ENCODE measurements around a stretch of chr10.

DNA sequence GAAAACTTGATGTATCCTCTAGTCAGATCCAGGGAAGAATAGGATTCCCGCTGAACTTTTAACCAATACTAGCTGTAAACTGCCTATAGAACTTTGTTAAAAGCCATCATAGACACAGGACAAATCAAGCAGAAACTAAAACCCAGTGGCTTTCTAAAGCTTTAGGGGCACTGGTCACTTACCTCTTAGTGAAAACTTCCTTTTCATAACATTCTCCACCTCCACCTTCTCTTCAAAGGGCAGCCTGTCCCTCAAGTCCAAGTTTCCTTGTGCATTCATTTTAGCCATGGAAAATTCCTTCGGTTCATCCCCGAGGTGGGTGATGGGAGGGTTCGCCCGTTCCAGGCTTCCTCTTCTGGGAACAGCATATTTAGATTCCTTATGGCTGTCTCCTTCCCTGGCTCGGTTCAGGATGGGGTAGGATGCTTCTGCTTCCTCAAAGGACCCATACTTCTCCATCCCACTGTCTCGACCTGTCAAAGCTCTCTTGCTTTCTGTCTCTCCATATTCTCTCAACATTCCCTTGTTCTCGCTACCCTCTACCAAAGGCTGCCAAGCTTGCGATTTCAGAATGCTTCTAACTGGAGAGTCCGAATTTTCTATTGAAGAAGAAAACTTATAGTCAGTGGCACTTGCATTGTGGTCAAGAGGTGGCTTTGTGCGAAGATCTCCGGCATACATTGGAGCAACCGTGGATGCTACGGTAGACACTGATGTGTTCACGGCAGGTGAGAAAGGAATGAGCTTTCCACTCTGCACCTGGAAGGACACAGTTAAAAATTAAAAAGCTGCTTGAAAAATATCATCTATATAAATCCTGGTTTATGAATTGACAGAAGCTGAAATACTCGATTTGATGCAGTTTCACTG, 111.3 kb downstream of the SVIL start:
- RRBS: no CpG with 5 or more reads among the region's 16 CpGs

DNA sequence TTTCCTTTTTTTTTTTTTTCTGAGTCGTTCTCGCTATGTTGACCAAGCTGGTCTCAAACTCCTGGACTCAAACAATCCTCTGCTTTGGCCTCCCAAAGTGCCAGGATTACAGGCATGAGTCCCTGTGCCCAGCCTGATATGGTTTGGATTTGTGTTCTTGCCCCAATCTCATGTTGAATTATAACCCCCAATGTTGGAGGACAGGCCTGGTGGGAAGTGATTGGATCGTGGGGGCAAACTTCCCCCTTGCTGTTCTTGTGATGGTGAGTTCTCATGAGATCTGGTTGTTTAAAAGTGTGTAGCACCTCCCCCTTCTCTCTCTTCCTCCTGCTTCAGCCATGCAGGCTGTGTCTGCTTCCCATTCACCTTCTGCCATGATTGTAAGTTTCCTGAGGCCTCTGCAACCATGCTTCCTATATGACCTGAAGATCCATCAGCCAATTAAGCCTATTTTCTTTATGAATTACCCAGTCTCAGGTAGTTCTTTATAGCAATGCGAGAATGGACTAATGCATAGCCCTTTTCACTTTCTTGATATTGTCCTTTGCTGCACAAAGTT, 18.3 kb upstream of the SVIL start:
- RRBS: no CpG with 5 or more reads among the region's 4 CpGs

DNA sequence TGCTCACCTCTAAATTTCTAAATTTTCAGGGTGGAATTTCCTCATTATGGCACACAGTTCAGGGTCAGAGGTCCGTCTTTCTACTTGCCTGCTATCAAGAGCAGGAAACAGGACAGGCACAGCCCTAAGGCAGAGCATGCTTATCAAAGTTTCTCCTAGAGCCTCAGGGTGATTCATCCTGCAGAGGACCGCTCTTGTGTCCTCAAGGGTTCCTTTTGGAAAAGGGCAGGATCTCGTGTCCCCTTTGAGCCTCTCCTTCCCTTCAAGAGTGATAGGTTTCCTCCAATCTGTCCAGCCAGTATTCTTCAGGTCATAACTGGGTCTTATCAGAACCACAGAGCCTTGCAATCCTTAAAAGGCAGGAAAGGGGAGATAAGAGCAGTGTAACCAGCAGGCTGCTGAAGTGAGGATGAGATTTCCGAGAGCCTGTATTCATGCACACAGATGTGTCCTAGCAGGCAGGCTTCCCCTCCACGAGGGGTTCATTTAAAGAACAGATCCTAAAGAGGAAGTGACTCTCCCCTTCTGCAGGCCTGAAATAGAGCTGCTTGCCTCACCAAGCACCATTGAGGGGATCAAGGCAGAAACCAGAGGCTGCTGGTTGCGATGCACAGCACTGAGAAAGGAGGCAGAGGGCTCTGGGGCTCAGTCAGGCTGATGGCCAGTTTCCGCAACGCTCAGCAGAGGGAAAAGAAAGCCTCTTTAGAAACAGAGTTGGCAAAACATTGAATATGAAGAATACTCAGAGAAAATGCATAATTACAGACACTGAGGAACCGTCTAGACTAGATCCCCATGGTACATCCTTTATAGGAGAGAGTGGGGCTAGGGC, 90.5 kb upstream of the SVIL start:
- RRBS: no CpG with 5 or more reads among the region's 9 CpGs

- RRBS: 3% methylated on average over 38 of the region's 81 CpGs
Observed at GRCh38 chr10:29734516-29735573, 100.1 kb upstream of the SVIL start.

GRCh38 chr10:29740696-29741335, 106.0 kb upstream of the SVIL start:
- RRBS: no CpG with 5 or more reads among the region's 6 CpGs

DNA sequence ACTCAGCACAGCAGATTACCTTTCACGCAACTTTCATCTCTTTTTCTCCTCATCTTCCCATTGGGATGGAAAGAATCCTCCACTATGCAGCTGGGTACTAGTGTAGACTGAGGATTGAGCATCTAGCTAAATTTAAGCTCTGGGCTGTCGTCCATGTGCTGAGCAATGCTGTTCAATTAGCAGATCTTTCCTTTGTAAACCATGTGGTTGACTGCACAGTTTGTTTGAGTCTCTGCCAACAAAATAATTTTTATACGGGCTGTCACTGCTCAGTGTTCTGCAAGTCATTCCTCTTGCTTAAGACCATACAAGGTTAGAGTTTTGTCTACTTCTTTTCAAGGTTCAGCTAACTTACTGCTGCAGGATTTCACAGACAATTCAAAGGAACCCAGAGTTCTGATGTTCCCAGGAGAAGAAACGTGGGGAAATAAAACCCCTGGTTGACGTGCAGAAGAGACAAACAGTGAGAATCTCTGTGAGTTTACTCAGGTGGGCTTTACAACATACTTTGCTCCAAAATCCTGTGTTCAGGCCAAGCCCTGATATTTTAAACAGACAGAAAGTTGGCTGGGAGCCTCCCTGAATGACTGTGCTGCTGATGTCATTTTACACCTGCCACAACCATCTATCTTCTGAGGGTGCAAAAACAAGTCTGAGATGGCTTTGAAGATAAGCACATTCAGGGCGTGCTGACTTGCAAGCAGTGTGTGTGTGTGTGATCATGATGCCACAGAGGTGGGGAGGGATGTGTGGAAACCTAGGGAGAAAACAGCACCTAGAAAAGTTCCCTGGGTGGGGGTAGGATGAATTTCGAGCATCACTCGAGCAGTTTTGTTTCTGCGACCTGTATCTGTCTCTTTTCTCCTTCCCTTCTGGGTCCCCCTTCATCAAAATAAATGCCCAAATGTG, 177.2 kb upstream of the SVIL start:
- RRBS: no CpG with 5 or more reads among the region's 9 CpGs

DNA sequence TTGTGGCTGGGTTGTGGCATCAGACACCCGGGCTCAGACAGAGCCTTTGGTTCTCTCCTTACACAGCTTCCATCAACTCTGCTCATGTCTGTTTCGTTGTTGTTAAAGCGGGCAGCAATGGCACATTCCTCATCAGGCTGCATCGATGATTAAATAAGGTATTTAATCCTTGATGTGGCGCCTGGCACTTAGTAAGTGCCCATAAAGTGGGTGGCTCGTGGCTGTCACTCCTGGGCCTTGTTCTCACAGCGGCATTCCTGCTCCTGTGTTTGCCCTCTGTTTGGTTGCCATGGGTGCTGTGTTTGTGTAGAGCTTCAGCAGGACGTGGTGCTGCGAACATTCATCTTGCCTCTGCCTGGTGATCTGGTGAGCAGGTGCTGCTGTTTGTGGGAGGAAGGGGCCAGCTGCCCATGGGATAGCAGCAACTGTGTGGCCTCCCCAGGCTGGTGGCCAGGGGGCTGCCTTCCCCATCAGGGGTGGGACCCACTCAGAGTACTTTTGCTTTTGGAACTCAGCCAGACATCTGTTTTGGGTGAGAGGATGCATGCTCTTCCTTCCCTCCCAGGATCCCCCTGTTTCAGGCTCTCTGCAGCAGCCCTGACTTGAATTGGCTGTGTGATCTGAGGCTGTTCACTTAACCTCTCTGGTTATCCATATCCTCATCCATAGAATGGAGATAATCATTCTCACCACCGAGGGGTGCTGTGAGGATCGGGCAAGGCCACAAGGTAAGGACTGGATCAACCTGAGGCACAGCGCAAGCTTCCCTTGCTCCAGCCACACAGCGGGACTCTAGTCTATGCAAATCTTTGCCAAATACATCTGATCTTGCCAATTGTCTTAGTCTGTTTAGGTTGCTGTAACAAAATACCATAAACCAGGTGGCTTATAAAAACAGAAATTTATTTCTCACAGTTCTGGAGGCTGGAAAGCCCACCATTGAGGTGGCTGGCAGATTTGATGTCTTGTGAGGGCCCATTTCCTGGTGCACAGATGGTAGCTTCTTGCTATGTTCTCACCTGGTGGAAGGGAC, 207.4 kb upstream of the SVIL start:
- RRBS: no CpG with 5 or more reads among the region's 13 CpGs

DNA sequence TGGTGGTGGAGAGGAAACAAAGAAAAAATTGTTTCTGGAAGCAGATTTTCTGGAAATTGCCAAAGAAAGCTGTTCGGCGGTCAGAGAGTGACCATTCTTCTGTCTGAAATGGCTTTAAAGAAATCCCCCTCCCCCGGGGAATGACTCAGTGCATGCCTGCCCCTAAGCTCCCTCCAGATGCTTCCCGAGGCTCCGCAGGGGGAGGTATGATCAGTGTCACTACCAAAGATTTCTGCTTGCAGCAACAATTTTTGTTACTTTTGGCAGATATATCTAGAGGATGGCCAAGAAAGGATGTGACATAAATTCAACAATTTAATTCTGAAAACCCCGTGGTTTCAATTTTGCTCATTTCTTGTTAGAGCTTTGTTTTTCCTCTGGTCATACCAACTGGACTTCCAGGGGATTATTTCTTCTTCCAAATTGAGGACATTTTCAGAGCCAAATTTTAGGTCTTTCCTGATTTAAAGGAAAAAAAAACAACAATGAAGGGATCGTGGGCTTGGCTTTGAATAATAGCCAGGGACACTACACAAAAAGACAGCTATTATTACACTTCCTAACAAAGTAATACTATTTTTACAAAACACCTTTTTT, 163.8 kb downstream of the JCAD start:
- RRBS: no CpG with 5 or more reads among the region's 7 CpGs

- RRBS: no CpG with 5 or more reads among the region's 2 CpGs
Observed at GRCh38 chr10:29976224-29976640, 83.2 kb downstream of the JCAD start.

DNA sequence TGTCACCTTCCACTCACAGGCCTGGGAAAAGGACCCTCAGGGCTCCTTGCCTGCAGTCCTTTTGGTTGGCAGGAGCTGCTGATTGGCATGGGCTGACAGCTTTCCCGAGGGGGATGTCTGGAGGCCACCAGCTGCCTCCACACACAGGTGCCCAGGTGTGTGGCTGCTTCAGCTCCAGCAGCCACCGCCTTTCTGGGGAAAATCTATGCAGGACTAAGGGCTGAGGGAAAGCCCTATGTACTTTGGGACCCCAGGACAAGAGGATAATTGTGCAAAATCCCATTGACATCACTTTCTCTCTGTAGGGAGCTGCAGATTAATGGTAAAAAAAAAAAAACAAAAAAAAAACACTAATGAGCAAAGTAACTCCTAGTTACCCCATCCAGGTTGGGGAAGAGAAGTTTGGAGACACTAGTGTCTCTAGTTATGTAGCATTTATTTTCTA, 59.1 kb downstream of the JCAD start:
- RRBS: no CpG with 5 or more reads among the region's 2 CpGs

- RRBS: 16% methylated on average over 4 of the region's 50 CpGs
Observed at GRCh38 chr10:30026911-30028258, 32.0 kb downstream of the JCAD start.

DNA sequence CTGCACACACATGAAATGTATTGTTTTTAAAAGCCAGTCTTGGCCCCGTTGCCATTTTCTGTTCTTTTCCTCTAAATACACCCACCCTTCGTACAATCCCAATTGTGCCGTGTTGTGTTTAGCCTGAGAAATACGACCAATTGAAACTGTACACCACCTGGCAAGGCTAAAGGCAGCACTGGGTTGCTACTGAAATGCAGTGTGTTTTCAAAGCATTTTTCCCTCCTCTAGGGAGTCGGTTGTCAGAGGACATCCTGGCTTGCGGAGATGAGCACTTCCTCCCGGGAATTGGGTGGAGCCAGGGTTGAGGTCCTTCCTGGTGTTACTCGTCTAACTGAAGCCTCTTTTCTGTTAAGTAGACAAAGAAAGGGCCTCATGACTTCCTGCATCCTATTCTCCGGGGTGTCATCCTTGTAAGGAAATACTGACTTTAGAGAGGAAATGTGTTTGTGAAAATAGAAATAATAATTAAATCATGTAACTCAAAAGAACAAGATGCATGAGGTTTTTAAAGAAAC, 133.5 kb downstream of the MTPAP start:
- RRBS: 96% methylated on average over 2 of the region's 9 CpGs

DNA sequence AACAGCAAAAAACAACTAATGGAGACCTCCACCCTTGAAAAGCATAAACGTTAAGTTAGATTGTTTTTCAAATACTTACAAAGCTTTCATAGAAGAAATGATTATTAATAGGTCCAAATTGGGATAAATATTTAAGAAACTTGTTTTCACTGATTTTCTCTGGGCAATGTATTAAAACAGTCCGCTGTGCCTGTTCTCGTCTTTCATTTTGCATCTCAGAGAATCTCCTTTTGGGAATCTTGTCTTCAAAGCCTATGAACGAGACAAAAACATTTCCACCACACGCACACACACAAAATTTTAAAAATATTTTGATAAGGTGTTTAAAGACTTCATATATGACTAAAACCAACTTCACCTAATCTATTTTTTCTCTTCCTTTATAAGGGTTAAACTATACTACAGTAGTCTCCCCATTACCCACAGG, 7.7 kb downstream of the MTPAP start:
- RRBS: no CpG with 5 or more reads among the region's 5 CpGs

GRCh38 chr10:30344030-30344724, 4.9 kb downstream of the MTPAP start:
- RRBS: no CpG with 5 or more reads among the region's 2 CpGs

- RRBS: 3% methylated on average over 15 of the region's 18 CpGs
Observed at GRCh38 chr10:30434238-30434384, 127 bp downstream of the MAP3K8 start.

- RRBS: no CpG with 5 or more reads among the region's 5 CpGs
Observed at GRCh38 chr10:30438414-30438815, 4.4 kb downstream of the MAP3K8 start.

DNA sequence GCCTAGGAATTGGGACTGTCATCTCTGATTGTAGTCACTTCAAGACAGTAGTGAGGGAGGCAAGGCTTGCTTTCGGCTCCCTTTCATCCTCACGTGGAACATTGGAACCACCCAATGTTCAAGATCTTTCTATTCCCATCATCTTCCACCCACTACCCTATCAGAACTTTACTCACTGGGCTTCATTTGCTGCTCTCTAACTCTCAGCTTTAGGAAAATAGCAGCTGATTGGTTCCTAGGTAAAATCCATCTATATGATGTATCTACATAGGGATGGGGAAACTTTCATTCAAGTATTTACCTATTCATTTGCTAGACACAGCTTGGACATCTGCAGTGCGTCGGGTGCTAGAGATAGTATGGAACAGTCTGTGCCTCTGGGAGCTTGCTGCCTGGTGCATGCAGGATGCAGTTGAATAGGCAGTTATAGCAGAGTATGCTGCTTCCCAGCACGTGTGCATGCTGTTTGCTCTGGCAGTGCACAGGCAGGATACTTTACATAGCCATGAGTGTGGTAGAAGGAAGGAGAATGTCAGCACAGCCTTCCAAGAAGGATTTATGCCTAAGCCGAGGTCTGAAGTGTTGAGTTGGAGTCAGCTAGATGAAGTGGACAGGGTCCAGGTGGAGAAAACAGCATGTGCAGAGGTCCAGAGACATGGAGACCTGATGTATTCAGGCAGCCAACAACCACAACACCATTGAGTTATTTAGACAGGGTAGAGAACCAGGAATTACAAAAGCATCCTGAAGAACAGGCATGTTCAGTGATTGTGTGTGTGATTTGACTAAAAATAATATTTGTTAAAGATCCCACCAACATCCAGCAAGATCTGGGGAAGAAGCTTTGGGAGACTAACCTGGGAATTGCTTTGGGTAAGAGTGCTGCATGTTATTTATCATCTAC, 8.0 kb downstream of the MAP3K8 start:
- RRBS: no CpG with 5 or more reads among the region's 6 CpGs

GRCh38 chr10:30462038-30462798, 28.2 kb downstream of the MAP3K8 start:
- RRBS: no CpG with 5 or more reads among the region's 7 CpGs

GRCh38 chr10:30494247-30494647, 60.3 kb downstream of the MAP3K8 start:
- RRBS: no CpG with 5 or more reads among the region's 3 CpGs

- RRBS: no CpG with 5 or more reads among the region's 5 CpGs
Observed at GRCh38 chr10:30536315-30537055, 93.1 kb downstream of the LYZL2 start.

Data from OVCAR3 (cell line).